Heart (tissue), 3 donors: ENCODE measurements around a stretch of chr5.

GRCh38 chr5:96177047-96177852 is 215.6 kb upstream of the ELL2 start:
- RAMPAGE, long total RNA, 2 experiments = no peak in any of the 2 experiments

- RAMPAGE, long total RNA, 2 experiments = no peak in any of the 2 experiments
These were observed 189.9 kb downstream of the PCSK1 start for GRCh38 chr5:96243140-96243570.

GRCh38 chr5:96292600-96293467 is 140.2 kb downstream of the PCSK1 start:
- RAMPAGE, long total RNA, 2 experiments = no peak in any of the 2 experiments

DNA sequence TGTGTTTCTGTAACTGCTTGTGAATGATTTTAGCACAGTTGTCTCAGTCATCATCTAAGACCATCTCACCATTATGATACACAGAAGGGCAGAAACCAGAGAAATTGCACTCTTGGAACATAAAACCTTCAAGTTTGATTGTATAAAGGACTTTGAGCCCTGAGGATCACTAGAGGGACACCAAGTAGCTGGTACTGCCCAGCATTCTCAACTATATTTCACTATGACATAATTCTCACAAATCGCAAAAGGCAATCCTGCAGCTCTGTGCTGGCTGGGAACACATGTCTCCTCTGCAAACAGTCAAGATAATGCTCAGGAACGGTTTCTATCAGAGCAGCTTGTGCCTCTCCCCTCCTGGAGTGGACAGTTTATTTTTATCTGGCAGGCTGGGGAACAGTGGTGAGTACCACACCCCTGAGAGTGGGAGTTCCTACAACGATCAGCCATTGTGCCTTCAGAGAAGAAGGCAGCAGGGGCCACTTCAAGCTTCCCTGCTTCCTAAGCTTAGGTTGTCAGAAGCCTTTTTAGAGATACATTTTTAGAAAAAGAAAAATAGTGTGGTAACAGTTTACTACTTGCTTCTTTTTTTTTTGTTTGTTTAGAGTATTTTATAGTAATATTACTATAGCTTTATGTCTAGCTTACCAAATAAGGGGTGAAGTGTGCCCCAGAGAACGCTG is 65.8 kb downstream of the ERAP1 start:
- RAMPAGE, long total RNA, 2 experiments = start-site peak on the plus strand in 2 of 2 experiments, centred at positions 442 to 454 of the sequence, 261 to 2,186 reads per replicate

- RAMPAGE, long total RNA, 2 experiments = no peak in any of the 2 experiments
These were observed 561 bp upstream of the ERAP1 start for GRCh38 chr5:96808229-96808782.

GRCh38 chr5:96816210-96817444 is 8.9 kb upstream of the ERAP1 start:
- RAMPAGE, long total RNA, 2 experiments = no peak in any of the 2 experiments

DNA sequence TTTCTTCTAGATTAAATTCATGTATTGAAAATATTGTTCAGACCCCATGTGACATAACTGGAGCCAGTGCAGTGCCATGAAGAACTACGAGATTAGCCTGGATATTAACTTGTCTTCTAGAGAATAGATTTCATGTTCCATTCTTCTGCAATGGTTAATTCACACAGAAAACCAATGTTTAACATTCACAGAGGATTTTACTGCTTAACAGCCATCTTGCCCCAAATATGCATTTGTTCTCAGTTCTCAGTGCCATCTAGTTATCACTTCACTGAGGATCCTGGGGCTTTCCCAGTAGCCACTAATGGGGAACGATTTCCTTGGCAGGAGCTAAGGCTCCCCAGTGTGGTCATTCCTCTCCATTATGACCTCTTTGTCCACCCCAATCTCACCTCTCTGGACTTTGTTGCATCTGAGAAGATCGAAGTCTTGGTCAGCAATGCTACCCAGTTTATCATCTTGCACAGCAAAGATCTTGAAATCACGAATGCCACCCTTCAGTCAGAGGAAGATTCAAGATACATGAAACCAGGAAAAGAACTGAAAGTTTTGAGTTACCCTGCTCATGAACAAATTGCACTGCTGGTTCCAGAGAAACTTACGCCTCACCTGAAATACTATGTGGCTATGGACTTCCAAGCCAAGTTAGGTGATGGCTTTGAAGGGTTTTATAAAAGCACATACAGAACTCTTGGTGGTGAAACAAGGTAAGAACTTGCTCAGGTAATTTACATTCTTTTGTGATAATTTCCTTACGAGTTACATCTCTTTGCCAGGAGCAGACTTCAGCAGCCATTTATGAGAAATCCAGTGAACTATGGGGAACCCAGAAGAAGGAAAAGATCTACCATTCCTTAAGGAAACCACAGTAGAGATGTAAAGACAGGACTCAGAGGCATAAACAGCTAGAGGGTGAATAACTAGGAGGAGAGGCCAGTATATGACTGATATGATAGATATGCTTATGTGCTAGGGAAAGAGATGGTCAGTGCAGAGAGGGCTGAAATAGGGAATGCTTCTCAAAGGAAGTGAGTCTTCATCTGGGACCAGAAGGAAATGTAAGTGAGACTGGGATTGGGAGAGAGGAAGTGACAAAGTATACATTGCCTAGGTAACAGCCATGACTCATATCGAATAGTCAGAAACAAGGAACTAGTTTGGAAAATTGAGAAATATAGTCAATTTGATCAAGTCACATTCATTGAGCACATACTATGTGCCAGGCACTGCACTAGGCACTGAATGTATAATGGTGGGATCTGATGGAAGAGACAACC is 3.7 kb downstream of the ERAP2 start:
- RAMPAGE, long total RNA, 2 experiments = no peak in any of the 2 experiments

- RAMPAGE, long total RNA, 2 experiments = no peak in any of the 2 experiments
These were observed 11.9 kb upstream of the LNPEP start for GRCh38 chr5:96923873-96924445.

- RAMPAGE, long total RNA, 2 experiments = start-site peak on the plus strand in 2 of 2 experiments, at chr5:96934186-96934438 at its widest, 11 to 48 reads per replicate
These were observed 1.6 kb upstream of the LNPEP start for GRCh38 chr5:96934227-96934647.

DNA sequence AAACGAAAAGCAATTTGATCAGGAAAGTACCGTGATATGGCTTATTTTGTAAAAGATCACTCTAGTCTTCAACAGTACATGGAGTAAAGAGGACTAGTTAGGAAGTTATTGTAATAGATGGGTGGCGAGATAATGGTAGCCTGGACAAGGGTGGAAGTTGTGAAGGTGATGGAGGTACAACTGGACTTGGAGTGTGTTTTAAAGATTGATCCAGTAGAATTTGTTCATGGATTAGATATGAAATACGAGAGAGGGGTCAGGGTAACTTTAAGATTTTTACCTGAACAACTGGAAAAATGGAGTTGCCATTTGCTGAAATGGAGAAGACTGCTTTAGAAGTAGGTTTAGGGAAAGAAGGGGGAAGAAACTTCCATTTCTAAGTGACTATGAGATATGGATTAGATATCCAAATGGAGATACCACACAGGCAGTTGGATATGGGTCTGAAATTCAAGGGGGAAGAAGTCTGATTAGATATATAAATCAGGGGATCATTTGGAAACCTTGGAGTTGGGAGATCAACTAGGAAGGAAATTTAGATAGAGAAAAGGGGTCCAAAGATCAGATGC is 65.3 kb downstream of the LNPEP start:
- RAMPAGE, long total RNA, 2 experiments = no peak in any of the 2 experiments

DNA sequence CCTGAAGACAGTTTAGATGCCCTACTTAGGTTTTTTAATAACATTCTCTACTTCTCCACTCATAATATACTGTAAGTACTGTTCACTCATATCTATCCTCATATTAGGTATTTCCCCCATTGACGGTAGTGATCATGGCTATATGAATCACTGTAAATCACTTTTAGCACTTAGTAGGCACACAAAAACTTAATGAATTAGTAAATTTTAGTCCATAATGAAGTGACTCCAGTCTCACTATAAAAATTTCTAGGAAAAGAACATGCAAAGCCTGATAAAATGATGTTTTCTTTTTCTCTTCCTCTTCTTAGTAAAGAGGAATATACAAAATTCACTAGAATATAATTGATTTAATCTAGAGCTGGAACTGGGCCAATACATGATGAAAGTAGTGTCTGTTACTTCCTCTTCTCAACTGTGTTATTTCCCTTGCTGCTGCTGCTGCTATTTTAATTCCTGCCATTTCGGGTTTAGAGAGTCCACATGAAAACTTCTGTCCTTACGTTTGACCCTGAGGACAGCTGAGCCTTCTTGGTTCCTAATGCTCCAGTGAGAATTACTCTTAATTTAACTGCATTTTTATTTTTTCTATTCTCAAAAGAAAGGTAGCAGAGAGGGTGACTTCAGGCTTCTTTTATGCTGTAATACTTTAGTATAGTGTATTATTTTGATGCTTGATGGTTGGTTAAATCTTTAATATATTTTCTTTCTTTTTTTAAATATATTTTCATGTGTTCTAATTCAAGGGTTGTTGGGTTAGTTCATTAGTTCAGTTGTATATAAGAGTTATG is 73.6 kb downstream of the LNPEP start:
- RAMPAGE, long total RNA, 2 experiments = no peak in any of the 2 experiments

DNA sequence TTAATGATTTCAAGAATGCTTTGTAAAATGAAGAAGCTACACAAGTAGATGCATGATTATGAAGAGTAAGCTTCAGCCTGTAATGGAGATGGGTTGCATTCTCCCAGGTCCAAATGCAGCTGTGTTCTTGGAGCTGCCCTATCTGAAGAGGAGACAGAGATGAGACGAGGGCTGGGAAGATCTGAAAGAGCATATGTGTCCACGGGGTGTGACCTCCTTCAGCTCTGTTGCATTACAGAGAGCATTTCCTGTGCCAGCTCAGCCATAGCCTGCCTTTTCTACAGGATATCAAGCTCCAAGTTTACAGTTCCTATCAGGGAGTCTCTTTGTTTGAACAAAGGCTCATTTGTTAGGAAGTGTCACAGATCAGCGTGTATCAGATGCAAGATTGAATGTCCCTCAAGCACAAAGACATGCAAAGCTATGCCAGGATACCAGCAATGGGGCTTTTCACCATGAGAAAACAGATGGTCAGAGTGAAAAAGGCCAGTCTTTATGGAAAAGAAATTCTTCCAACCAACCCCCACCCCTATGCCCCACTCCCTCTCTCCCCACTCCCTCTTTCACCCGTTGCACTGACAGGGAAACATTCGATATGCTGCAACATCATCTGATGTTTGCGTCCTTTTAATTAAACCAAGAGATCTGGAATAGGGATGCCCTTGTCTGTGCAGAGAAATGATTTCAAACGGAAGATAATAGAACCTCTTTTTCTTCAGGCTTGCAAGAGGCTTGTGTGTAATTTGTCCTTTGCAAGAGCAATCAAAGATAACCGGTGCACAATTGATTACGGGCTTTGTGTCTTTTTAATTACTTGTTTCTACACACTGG is 263.2 kb upstream of the RGMB start:
- RAMPAGE, long total RNA, 2 experiments = no peak in any of the 2 experiments

GRCh38 chr5:98787241-98787741 is 13.8 kb downstream of the RGMB start:
- RAMPAGE, long total RNA, 2 experiments = no peak in any of the 2 experiments

GRCh38 chr5:98930090-98930398 is 1.2 kb upstream of the CHD1 start:
- RAMPAGE, long total RNA, 2 experiments = no peak in any of the 2 experiments

DNA sequence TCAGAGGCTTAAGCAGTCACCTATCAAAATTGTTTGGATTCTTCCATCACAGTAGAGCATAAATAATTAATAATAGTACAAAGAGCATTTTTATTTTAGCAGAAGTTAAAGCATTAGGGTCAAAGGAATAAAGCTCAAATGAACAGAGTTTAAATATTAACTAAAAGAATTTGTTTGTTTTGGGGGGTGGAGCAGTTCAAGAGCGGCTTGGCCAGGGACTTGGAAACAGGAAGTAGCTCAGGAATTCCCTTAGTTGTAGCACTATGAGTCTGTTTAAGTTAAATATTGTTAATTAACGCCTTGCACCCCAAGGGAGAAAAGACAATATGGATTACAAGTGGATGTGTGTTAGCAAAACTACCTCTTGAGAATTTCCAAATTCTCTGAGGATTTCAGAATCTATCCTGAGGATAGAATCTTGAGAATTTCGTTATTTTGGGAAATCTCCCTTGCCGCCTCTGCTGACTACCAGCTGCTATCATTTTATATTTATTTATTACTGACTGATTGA is 96.5 kb upstream of the CHD1 start:
- RAMPAGE, long total RNA, 2 experiments = no peak in any of the 2 experiments

DNA sequence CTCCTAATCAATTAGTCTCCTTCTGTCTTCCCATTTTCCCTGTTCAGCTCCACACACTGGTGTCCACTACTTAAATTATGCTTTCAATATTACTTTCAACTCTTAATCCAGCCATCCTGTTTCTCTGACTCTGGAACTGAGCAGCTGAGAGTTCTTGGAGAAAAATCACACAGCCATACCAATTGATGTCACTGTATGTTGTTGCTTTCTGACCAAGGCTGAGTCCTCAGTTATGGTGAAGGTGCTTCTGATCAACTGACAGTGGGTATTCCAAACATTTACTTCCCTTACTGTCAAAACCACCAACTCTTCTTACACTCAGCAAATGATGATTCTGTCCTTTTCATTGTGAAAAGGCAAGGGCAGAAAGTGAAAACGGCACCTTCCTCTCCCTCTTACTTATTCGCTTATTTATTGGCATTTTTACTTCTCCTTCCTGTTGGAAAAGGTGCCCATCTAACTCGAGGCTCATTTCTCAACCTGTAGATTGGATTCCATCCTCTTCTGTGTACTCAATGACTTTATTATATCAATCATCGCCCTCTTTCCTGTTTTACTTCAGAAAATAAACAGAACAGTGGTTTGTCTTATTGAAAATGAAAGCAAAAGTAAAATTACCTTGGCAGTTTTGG is 104.2 kb upstream of the CHD1 start:
- RAMPAGE, long total RNA, 2 experiments = no peak in any of the 2 experiments

DNA sequence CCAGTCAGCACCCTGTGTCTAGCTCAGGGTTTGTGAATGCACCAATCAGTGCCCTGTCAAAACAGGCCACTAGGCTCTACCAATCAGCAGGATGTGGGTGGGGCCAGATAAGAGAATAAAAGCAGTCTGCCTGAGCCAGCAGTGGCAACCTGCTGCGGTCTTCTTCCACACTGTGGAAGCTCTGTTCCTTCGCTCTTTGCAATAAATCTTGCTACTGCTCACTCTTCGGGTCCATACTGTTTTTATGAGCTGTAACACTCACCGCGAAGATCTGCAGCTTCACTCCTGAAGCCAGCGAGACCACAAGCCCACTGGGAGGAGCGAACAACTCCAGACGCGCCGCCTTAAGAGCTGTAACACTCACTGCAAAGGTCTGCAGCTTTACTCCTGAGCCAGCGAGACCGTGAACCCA is 122.2 kb downstream of the FAM174A start:
- RAMPAGE, long total RNA, 2 experiments = no peak in any of the 2 experiments

GRCh38 chr5:100890784-100891277 is 12.3 kb downstream of the ST8SIA4 start:
- RAMPAGE, long total RNA, 2 experiments = no peak in any of the 2 experiments

- RAMPAGE, long total RNA, 2 experiments = no peak in any of the 2 experiments
These were observed 617.6 kb downstream of the SLCO4C1 start for GRCh38 chr5:101678463-101678953.

GRCh38 chr5:102755741-102755897 is 514 bp downstream of the PAM start:
- RAMPAGE, long total RNA, 2 experiments = no peak in any of the 2 experiments